Right lobe of liver (tissue), 4 donors: ENCODE measurements around a stretch of chr4.

DNA sequence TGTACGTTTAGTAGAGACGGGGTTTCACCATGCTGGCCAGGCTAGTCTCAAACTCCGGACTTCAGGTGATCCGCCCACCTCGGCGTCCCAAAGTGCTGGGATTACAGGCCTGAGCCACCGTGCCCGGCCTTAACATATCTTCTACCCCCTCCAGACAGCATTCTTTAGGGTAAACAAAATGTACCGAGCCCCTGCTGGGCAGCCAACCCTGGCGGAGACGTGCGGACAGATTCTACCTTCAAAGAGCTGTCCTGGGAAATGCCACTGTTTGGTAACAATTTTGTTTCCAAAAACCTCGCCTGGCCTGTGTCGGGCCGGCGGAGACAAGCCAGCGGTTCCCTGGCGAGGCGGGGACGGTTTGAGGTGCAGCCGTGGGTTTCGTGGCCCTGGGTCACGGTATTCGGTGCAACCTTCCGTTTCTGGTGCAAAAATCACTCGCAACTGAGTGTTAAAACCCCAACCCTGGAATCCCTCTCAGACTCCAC is 16.6 kb upstream of the ENSG00000170846 start:
- PRO-cap, 4 experiments: peak in 3 of 4 experiments; most common plus-strand start position 290 of the sequence (in 2)
- RAMPAGE, long total RNA, 2 experiments: no peak in any of the 2 experiments

DNA sequence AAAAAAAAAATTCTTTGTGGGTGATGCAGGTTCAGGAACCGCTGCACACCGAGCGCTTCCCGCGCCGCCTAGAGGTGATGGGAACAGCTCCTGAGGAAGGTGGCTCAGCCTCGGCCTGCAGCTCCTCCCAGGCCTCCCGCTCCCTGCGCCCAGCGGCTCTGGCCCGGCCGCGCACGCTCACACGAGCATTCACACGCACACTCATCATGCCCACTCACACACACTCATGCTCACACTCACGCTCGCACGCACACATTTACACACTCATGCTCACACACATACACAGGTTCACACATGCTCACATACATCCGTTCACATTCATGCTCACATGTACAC is 9.2 kb upstream of the ENSG00000170846 start:
- PRO-cap, 4 experiments: peak in 2 of 4 experiments; most common minus-strand start position 203 of the sequence (in 2)
- RAMPAGE, long total RNA, 2 experiments: no peak in any of the 2 experiments

GRCh38 chr4:6783114-6784210 is 935 bp downstream of the KIAA0232 start:
- PRO-cap, 4 experiments: peak in 4 of 4 experiments; most common plus-strand start chr4:6783749 (in 3); most common minus-strand start chr4:6783576 (in 4)
- RAMPAGE, long total RNA, 2 experiments: no peak in any of the 2 experiments

- PRO-cap, 4 experiments: no peak in any of the 4 experiments
- RAMPAGE, long total RNA, 2 experiments: no peak in any of the 2 experiments
Measured at GRCh38 chr4:6902375-6903028, 7.1 kb upstream of the TBC1D14 start.

DNA sequence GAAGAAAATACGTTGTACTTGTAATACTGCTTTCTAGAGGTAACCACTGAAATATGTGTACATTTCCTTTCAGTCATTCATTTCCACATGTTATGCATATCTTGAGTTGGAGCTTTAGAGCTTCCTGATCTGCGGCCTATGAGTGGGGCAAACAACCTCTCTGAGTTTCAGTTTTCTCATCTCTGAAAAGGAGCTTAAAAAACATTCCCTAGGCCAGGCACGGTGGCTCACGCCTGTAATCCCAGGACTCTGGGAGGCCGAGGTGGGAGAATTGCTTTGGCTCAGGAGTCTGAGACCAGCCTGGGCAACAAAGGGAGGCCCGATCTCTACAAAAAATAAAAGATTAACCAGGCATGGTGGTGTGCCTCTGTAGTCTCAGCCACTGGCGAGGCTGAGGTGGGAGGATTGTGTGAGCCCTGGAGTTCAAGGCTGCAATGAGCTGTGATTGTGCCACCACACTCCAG is 5.3 kb upstream of the TBC1D14 start:
- PRO-cap, 4 experiments: no peak in any of the 4 experiments
- RAMPAGE, long total RNA, 2 experiments: no peak in any of the 2 experiments

- PRO-cap, 4 experiments: peak in 2 of 4 experiments; most common plus-strand start chr4:6934780 (in 2); most common minus-strand start chr4:6934752 (in 1)
- RAMPAGE, long total RNA, 2 experiments: no peak in any of the 2 experiments
Measured at GRCh38 chr4:6934636-6934979, 25.0 kb downstream of the TBC1D14 start.

DNA sequence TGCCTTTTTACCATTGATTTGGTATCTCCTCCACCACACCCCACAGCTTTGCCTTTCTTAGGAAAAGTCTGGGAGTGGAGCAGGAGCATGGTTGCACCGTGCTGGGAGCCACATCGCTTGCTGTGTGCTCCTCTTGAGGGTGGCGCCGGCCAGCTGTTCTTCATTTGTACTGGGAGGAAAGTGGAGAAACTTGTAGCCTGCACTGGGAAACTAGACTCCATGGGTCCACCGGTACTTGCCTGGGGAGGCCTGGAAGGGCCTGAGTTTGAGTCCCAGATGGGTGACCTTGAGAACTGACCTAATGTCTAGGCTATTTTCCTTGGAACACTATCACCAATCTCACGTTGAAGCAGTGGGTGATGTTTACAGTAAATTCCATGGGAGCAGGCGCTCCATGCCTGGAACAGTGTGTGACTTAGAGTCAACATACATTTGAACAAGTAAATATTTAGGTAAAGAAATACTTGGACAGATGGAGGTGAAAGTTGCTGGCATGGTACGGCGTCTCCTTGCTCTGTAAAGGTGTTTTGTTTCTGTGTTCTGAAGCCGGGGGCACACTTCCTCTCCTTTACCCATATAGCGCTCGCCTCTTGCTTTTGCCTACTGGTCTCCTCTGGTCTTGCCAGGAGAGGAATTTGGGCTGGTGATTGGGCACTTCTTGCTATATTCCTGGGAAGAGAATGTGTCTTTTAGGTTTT is 47.5 kb downstream of the TBC1D14 start:
- PRO-cap, 4 experiments: peak in 1 of 4 experiments; most common plus-strand start position 530 of the sequence (in 1)
- RAMPAGE, long total RNA, 2 experiments: no peak in any of the 2 experiments

- PRO-cap, 4 experiments: peak in 3 of 4 experiments; most common plus-strand start chr4:7015096 (in 2); most common minus-strand start chr4:7014847 (in 3)
- RAMPAGE, long total RNA, 2 experiments: no peak in any of the 2 experiments
Measured at GRCh38 chr4:7014583-7015206, 28.1 kb downstream of the CCDC96 start.

GRCh38 chr4:7056129-7056674 is 11.7 kb downstream of the GRPEL1 start:
- PRO-cap, 4 experiments: no peak in any of the 4 experiments
- RAMPAGE, long total RNA, 2 experiments: no peak in any of the 2 experiments

DNA sequence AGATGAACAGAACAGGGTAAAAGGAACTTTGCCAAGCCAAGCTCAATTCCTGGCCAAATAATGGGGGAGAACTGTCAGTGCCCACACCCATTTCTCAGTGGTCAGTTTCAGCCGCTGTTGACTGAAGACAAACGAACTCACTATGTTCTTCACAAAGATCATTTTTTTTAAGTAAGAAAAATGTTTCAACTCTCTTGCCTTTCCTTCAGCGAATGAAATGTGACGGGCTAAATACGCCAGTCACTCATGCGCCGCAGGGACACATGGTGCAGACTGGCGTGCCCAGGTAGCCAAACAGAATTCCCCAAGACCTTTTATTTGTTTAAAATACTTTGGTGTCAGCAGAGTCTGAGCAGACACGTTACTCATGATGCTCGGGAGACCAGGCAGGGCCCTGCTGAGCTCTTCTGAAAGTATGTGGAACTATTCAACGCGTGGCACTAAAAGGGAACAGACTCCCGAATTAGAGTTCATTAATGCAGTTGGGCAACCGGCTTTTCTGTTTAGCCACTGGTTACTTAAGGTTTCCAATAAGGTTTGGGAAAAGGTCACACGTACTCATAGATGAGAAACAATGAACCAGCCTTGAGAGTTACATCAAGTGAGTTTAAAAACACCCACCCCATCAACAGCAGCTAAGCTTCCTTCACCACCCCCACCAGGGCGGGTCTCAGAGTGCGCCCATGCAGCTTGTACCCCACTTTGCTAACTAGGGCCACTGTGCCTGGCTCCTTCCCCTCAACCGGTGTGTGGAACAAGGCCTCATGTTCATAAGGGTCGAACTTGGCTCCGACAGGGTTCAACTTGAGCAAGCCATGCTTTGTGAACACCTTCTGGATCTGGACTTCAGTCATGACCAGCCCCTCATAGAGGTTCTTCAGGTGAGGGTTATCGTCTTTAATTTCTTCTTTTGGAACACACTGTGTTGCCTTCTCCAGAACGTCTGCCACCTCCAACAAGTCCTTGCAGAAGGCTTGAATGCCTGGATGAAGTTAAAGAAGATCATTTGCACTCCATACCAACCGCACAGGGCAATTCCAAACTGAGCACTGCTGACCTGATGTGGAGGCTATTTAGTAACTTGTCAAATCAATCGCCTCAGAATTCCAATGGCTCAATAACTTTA is 7.3 kb downstream of the GRPEL1 start:
- PRO-cap, 4 experiments: no peak in any of the 4 experiments
- RAMPAGE, long total RNA, 2 experiments: no peak in any of the 2 experiments

GRCh38 chr4:7132386-7132834 is 59.9 kb upstream of the SORCS2 start:
- PRO-cap, 4 experiments: no peak in any of the 4 experiments
- RAMPAGE, long total RNA, 2 experiments: no peak in any of the 2 experiments

DNA sequence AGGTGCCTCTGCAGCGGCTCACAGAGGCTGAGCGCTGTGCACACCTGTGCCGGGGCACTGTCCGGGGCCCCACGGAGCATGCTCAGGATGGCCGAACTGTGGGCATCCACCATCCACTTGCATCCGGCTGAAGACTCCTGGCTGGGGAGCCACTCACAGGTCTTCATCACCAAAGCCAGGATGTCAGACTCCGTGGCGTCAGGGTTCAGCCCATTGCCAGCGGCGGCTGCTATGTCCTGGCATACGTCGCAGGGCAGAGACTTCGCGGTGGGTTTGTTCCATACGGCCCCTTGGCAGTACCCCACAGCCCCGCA is 333 bp downstream of the PSAPL1 start:
- PRO-cap, 4 experiments: no peak in any of the 4 experiments
- RAMPAGE, long total RNA, 2 experiments: no peak in any of the 2 experiments

DNA sequence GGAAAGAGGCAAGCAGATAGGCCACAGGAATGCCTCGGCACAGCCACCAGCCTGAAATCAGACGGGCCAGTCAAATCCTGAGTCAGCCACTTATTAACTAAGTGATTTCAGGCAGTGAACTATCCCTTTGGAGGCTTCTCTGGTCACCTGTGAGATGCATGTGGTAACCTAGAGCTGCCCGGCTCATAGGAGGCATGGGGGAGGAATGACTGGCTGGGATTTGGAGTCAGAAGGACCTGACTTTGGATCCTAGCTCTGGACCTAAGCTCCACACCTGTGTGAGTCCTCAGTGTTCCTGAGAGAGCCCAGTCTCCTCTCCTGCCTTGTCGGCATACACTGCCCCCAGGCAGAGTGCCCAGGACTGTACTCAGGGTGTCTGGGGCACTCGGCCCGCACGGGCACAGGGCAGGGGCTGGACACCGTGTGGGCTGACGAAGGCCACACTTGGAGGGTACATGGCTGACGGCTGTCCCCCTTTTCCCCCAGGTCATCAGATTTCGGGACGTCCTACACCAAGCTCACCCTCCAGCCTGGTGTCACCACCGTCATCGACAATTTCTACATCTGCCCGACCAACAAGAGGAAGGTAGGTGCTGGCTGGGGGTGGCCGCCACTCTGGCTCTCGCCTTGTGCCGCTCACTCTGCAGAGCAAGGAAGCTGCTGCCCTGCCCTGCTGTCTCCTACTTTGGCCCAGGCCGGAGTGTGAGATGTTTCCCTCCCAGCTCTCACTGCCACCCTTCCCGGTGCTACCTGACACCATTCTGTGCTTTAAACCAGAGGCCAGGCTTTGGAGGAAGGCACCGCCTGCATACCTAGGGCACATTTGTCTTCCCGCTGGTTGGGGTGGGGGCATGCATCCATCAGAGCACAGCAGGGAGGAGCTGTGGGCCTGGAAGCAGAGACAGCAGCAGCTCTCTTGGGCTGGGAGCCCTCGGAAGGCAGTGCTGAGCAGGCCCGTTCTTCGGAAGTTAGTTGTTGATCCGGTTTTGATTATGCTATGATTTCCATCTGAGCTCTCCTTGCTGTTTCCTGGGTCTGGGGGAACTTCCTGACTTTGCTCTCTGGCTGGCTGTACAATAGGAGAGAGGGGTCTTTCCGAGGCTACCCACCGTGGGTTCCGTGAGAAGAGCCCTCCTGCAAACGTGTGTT is 96.7 kb upstream of the PSAPL1 start:
- PRO-cap, 4 experiments: peak in 1 of 4 experiments; most common plus-strand start position 152 of the sequence (in 1); most common minus-strand start position 335 of the sequence (in 1)
- RAMPAGE, long total RNA, 2 experiments: start-site peak on the plus strand in 2 of 2 experiments, centred at positions 157 to 172 of the sequence, 52 to 153 reads per replicate

GRCh38 chr4:7564112-7564731 is 129.5 kb upstream of the PSAPL1 start:
- PRO-cap, 4 experiments: peak in 3 of 4 experiments; most common plus-strand start chr4:7564621 (in 2); most common minus-strand start chr4:7564319 (in 3)
- RAMPAGE, long total RNA, 2 experiments: start-site peak on the plus strand in 1 of 2 experiments, at chr4:7564519-7564600 at its widest, 11 reads per replicate

- PRO-cap, 4 experiments: peak in 2 of 4 experiments; most common plus-strand start chr4:7649932 (in 2)
- RAMPAGE, long total RNA, 2 experiments: no peak in any of the 2 experiments
Measured at GRCh38 chr4:7649655-7650594, 215.2 kb upstream of the PSAPL1 start.

DNA sequence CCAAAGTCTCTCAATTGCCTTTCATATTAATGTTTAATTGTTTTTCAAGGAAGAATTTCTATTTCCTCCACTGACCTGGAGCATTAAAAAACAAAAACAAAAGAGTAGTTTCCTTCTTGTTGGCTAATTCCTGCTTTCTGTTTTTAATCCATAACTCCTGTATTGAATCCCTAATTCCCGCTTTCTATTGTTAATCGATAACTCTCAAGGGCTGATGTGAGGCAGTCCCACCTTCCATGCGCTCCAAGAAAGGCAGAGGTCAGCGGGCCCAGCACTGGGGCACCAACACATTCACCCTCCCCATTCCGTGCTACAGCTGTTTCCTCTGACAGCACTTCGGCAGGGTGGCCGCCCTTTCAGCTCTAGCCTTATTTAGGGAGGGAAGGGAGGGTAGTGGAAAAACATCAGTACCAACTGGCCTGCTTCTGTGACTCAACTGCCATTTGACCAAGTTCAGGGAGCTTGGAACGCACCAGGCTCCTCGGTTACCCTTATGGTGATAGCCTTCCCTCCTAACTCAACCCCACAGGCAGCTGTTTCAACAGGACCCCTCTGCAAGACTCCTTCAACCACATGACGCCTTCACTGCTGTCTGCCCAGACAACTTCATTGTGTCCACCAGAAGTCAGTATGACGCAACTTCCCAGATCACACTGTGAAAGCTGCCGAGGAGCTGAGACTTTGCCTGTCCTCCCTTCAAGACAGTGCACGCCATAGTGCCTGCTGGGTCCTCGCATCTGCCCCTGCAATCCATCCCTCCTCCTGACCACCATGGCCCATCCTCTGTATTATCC is 132.3 kb downstream of the AFAP1 start:
- PRO-cap, 4 experiments: no peak in any of the 4 experiments
- RAMPAGE, long total RNA, 2 experiments: no peak in any of the 2 experiments

- PRO-cap, 4 experiments: no peak in any of the 4 experiments
- RAMPAGE, long total RNA, 2 experiments: no peak in any of the 2 experiments
Measured at GRCh38 chr4:7818018-7818668, 121.5 kb downstream of the AFAP1 start.

- PRO-cap, 4 experiments: peak in 3 of 4 experiments; most common plus-strand start chr4:7828582 (in 2); most common minus-strand start chr4:7828471 (in 2)
- RAMPAGE, long total RNA, 2 experiments: no peak in any of the 2 experiments
Measured at GRCh38 chr4:7828103-7829328, 111.1 kb downstream of the AFAP1 start.

GRCh38 chr4:7958900-7959611 is 19.4 kb upstream of the AFAP1 start:
- PRO-cap, 4 experiments: no peak in any of the 4 experiments
- RAMPAGE, long total RNA, 2 experiments: no peak in any of the 2 experiments

DNA sequence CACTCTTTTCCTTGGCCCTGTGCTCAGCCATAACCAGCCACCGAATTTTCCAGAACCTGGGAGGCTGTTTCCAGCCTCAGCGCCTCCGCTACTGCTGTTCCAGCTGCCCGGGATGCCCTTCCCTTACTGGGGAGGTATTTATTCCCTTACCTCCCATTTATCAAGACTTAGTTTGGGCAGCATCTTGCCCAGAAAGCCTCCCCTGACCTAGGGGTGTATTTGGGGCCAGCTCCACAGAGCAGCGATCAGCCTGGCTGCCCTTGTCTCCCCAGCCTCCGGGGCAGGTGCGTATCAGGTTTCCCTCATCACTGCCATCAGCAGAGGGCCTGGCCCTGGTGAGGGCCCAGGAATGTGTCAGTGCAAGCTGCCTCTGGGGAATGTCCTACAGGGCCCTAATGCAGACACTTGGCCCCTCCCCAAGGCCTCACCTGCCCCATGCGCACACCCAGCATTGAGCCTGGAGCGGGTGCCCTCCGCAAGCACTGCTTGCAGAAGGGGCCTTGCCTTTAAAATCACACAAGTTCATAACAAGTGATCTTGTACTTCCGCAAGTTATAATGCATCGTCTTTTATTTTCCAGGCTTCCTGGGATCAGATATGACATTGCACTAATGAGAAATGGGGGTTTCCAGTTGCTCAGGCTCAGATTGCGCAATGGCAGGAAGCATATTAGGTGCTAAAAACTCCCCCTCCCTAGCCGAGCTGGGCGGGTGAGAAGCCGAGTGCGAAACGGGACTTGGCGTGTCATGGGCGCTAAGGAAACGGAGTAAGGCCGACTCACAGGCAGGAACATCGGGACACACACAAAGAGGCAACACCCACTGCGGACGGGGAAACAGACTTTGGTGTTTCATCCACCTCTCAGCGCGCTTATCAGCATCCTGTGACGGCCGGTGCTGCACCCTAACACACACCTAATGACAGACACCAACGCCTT is 25.4 kb upstream of the AFAP1 start:
- PRO-cap, 4 experiments: peak in 1 of 4 experiments; most common plus-strand start position 795 of the sequence (in 1)
- RAMPAGE, long total RNA, 2 experiments: no peak in any of the 2 experiments